Foreskin keratinocyte (primary cell): ENCODE measurements around a stretch of chr10.

DNA sequence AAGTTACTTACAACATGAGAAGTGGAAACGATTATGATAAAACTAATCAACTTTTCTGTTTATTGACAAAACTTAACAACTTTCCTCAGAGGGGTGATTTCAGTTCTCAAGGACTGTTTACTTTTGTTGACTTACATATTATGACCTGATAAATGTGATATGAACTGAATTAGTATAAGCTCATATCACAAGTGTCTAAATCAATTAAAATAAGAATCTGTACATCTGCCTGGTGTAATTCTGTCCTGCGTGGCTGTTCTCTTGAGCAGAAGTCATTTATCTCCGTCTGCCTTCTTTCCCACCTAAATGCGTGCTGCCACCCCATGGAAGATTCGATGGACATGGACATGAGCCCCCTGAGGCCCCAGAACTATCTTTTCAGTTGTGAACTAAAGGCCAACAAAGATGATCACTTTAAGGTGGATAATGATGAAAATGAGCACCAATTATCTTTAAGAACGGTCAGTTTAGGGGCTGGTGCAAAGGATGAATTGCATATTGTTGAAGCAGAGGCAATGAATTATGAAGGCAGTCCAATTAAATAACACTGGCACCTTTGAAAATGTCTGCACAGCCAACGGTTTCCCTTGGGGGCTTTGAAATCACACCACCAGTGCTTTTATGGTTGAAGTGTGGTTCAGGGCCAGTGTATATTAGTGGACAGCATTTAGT lies 26.8 kb downstream of the TM9SF3 start:
- RAMPAGE, total RNA: no peak

- RAMPAGE, total RNA: no peak
These were observed 8.9 kb downstream of the TM9SF3 start for GRCh38 chr10:96577924-96578326.

GRCh38 chr10:96585922-96586422 lies 840 bp downstream of the TM9SF3 start:
- RAMPAGE, total RNA: no peak

DNA sequence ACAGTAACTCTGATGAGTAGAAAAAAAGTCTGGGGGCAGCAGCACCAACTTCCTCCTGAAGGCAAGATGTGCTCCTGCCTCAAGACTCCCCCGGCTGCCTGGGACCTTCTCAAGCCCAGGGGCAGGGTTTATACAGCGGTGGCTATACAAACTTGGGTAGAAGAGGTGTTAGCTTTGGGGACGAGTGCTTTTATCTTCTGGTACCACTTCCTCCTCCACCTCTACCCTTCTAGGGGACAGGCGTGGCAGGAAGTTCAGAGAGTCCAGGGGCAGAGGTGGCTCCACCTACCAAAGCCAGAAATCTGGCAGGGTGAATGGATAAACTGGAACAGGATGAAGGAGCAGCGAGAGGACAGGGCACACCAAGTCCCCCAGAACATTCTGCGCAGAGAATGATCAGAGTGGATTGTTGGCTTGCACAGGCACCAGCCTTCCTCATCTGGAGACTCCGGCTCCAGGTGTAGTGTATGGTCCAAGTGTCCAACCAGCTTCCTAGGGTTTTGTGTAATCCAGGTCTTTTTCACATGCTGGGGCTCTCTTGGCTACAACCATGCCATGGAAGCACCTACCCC lies 24.0 kb upstream of the TM9SF3 start:
- RAMPAGE, total RNA: no peak

DNA sequence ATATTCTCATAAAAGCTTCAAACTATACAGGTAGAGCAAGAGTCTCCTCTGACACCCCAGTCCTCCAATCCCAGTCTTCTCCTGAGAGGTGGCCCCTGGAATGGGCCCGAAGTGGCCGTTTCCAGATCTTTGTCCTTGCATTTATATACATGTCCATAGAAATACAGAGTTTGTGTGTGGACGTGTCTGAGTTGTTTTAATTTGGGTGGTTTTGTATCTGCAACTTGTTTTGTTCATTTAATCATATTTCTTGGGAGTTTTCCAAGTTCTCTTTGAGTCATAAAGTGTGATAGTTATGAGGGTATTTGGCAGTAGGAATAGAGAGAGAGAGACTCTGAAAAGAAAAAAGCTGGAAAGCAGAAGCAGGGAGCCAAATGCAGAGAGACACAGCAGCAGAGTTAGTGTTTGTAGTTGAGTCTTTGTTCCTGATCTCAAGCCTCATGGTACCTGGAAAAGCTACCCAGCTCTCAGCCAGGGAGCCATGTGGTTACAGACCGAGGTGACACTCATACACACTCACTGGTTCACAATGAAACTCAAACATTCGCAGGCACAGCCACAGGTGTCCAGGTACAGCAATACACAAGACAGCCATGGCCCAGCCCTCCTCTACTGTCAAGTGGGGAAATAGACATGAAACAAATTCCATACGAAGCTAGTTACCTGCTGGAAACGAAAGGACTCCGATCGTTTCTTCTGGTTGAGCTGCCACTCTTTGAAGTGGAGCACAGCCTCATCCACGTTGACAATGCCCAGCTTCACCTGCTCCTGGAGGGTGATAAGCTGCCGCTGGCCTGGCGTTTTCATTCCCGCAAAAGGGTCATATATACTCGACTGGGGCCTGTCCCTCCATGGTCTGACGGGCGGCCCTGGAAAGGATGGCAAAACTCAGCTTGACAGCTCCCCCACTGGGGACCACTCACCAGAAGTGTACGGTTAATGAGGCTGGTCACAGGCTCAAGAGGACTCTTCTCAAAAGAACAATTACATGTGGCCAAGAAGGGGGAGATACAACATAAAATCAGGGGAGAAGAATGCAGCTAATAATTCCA lies 33.2 kb upstream of the TM9SF3 start:
- RAMPAGE, total RNA: no peak

DNA sequence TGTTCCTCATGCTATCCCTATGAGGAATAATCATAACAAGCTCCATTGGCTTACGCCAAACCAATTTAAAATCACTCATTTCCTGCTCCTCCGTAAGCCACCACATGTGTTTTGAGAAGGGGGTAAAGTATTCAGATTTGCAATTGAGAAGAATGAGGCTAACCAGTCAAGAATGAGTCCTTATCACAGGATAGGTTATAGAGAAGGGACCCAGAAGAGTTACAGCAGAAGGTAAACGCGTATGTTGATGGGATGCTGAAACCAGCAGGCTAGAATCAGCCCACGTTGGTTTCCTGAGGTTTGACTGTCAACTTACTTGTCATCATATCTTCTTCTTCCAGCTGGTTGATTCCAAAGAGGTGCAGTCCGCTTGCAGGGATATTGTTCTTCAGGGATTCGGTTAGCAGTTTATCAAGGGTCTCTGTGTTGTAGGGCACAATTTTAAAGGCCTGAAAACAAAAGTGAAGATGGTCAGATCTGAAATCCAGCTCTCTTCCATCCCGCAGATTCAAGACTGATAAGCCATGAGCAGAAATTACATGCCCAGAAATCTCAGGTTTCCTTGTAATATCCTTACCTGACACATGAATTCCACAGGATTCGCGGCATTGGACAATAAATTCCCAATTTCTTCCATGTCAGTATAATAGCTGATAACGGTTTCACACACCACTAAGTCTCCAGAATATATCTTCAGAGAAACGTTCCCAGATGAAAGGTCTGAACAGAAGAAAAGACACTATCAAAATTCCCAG lies 64.3 kb upstream of the TM9SF3 start:
- RAMPAGE, total RNA: no peak

GRCh38 chr10:96663740-96664225 lies 56.5 kb downstream of the PIK3AP1 start:
- RAMPAGE, total RNA: no peak

GRCh38 chr10:96676698-96676933 lies 43.7 kb downstream of the PIK3AP1 start:
- RAMPAGE, total RNA: no peak

DNA sequence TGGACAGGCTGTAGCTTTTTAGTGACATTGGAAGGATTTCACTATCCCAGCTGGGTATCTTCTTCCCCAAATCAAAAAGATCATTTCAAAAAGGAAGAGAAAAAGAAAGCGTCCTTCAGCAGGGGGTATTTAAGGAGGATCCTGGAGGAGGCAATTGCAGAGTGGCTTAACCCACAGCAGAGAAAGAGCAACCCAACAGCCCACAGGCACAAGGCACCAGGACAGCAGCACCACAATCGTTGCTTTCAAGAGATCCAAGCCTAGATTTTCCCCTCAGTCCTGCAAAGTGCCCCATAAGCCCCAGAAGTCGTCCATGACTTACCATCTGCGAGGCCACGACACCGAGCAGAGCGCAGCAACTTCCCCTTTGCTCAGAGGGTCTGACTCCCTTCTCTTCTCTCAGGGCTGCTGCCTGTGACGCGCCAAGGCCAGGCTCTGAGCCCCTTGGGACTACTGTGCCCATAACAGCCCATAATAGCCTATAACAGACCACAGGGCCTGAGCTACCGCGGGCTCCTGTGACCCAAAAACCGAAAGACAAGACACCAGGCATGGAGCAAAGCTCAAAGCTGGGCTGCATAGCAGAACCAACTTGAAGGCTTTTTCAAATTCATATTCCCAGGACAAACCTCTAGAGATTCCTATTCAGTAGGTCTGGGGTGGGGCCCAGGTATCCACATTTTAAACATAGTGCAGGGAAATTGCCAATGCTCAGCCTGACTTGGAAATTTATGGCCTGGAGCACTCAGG lies 19.7 kb downstream of the PIK3AP1 start:
- RAMPAGE, total RNA: no peak

DNA sequence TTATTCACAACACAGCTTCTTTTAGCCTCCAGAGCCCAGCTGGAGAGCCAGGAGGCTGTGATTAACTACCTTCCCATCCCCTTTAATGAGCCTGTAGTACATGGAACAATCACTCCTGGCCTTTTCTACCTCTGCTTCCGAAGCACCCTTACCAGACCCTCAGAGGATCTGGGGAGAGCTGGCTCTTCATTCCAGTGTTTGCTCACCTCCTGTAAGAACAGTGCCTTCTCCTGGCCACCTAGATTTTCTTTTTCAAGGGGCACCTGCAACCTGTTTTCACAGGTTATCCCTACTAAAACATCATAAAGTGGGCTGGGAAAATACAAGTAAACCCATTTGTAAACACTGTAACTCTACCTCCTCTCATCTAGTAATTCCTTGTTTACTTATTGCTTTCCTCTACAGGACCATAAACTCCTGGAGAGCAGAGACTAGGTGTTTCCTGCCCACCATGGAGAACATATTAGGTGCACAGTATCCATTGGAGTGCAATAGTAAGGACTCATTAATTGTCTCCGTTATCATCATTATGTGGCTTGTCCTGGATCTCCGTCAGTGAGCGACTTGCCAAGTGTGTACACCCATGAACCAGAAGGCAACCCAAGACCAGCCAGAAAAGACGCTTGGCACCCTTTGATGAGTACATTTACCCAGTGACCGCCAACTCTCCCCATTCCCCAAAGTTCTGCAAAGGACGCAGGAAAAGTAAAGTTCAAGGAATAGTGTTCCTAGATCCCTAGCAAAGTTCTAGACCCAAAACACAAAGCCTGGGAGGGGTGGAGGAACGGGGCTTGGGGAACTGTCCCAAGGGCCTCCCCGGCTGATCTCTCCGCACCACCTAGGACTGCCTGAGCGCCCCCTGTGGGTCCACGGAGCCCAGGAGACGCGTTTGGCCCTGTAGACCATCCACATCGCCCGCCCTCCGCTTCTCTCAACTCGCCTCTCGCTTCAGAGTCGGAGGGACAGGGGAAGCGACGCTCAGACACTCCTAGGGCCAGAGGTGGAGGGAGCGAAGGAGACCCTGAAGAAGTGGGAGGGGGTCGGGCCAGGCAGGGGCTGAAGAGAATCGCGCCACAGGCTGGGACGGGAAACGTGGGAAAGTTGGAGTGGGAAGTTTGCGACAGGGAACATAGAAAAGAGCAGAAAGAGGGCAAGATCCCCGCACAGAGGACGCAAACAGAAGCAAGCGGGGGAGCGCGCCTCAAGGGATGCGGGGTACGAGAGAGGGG lies 784 bp downstream of the PIK3AP1 start:
- RAMPAGE, total RNA: no peak

- RAMPAGE, total RNA: no peak
These were observed 47.9 kb upstream of the PIK3AP1 start for GRCh38 chr10:96768127-96768629.

DNA sequence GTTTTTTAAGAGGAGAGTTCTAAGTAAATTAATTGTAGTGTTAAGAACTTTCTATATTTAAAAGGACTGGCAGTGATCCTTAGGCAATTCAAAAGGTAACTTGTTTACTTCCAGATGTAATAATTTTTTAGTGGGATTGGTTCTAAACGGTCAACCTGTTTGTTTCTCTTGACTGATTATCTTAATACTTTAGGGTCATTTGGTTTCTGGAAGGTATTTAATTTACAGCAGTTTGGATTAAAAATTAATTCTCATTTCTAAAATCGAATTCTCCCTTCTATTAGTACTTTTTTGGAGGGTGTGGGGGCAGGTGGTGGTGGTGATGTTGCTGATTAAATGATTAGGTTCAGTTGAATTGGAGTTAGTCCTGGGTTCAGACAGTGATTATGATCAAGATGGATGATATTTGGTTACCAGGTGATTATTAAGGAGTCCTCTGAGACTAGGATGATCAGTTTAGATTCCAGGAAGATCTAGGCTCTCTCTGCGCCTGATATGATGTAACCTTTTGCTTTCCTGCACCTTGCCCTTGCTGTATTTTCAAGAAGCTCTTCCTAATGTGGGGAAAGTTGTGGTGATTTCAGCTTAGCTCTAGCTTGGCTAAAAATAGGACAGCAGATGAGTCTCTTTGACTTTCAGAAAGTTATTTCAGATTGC lies 3.5 kb downstream of the LCOR start:
- RAMPAGE, total RNA: no peak

DNA sequence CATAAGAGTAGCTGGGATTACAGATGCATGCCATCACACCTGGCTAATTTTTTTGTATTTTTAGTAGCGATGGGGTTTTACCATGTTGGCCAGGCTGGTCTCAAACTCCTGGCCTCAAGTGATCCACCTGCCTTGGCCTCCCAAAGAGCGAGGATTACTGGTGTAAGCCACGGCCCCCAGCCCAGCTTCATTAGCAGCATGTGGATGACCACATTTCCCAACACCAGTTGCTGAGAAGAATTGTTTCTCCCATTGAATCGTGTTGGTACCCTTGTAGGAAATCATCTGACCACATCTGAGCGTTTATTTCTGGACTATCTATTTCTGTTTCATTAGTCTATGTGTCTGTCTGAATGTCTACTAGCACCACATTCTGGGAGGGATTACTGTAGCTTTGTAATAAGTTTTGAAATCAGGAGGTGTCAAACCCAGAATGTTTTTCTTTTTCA lies 89.5 kb downstream of the LCOR start:
- RAMPAGE, total RNA: no peak

DNA sequence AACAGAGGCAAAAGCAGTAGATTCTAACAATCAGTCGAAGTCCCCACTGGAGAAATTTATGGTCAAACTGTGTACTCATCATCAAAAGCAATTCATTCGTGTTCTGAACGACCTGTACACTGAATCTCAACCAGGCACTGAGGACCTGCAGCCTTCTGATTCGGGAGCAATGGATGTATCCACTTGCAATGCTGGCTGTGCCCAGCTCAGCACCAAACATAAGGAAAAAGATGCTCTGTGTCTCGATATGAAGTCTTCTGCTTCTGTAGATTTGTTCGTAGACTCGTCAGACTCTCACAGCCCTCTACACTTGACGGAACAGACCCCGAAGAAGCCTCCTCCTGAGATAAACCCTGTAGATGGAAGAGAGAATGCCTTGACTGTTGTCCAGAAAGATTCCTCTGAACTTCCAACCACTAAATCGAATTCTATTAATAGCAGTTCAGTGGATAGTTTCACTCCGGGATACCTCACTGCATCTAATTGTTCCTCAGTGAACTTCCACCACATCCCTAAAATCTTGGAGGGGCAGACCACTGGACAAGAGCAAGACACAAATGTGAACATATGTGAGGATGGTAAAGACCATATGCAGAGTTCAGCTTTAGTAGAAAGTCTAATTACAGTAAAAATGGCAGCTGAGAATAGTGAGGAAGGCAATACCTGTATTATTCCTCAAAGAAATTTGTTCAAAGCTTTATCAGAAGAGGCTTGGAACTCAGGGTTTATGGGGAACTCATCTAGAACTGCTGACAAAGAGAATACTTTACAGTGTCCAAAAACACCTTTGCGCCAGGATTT lies 148.9 kb downstream of the LCOR start:
- RAMPAGE, total RNA: no peak

DNA sequence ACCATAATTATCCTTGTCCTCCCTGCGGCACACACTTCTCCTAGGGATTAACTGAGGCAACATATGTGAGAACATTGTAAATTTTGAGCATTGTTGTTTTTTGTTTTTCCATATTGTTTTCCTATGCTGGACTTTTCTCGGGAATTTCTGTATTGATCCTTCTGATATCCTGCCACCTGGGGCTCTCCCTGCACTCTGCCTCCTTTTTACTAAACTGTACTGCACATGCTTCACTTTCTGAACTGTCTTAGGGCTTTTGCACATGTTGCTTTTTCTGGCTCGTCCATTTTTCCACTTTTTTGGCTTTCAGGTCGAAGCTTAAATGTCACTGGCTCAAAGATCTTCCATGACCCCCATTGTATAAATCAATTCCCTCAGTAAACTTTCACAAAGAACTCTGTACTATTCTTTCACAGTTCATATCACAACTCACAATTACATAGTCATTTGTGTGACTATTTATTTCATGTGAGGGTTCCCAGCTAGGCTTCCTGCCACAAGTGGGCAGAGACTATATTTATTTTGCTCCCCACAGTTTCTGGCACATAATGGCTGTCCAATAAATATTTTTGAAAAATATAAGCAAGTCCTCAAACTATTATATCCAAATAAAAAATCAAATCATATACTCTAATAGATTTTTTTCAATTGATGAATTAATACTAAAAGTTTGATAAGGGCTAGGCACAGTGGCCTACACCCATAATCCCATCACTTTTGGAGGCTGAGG lies 1.5 kb upstream of the ARHGAP19 start:
- RAMPAGE, total RNA: no peak

DNA sequence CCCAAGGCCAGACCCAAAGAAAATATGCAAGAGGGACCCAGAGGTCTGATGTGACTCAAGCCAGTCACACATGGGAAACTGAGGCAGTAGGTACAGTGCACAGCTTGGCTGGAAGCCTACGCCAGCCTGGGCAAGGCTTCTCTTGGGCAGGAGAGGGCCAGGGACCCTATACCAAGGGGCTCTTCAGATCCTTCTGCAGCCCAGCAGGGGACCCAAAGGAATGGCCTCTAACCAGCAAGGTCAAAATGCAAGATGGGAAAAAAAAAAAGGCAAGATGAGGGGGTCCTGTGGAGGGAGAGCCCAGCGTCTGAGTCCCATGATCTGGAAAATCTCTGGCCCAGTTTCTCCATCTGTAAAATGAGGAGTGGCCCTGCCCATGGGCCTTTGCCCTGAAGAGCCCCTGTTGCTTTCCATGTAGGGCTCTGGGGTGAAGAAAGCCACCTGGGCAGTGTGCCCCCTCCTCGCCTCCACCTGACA lies 32.3 kb downstream of the RRP12 start:
- RAMPAGE, total RNA: no peak

DNA sequence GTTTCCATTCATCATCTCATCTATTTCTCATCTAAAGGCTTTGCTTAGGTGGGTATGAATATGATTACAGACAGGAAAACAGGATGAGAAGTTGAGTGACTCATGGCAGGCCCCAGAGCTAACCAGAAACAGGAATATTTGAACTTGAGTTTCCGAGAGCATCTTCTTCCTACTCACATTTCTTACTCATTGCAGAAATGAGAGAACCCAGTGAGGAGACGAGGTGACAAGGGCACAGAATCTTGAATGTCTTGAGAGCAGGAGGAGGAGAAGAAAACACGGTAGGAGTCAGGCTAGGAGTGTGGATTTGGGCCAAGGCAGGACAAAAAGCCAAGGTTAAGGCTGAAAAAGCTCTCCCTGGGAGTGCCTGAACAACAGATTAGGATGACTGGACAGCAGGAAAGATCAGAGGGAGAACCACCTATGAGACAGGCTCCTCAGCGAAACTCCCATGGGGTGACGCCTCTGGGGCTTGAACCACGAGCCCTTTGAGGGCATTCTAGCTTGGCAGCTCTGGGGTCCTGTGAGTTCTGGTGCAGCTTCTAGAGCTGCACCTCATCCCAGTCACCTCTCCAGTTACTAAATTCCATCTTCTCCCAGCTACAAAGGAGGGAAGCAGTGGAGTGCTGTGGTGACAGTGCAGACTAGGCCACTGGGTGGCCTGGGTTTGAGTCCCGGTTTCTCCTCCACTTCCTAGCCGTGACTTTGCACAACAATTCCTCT lies 2.9 kb upstream of the PGAM1 start:
- RAMPAGE, total RNA: no peak

GRCh38 chr10:97426788-97427310 lies 858 bp downstream of the PGAM1 start:
- RAMPAGE, total RNA: no peak

GRCh38 chr10:97453172-97453683 lies 7.3 kb downstream of the ZDHHC16 start:
- RAMPAGE, total RNA: no peak

DNA sequence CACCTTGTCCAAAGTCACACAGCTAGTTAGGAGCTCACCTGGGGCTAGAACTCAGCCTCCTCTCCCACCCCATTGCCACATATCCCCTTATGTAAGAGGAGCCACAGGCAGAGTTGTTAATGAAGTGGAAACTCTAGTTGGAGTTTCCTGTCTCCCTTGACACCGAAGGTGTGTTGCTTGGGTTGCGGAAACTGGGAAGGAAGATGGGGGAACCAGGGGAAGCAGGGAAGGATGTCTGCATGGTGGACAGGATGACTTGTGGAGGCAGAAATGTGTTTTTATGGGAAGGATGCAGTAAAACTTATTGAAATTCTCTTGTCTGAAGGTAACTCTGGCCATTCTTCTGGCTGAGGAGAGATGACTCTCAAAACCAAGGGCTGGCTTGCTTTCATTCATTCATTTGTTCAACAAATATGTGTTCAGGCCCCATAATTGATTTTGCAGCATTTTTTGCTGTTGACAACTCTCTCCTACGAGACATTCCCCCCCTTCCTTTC lies 1.5 kb downstream of the UBTD1 start:
- RAMPAGE, total RNA: no peak